LHCN-M2 (cell line): ENCODE measurements around a stretch of chr5.

DNA sequence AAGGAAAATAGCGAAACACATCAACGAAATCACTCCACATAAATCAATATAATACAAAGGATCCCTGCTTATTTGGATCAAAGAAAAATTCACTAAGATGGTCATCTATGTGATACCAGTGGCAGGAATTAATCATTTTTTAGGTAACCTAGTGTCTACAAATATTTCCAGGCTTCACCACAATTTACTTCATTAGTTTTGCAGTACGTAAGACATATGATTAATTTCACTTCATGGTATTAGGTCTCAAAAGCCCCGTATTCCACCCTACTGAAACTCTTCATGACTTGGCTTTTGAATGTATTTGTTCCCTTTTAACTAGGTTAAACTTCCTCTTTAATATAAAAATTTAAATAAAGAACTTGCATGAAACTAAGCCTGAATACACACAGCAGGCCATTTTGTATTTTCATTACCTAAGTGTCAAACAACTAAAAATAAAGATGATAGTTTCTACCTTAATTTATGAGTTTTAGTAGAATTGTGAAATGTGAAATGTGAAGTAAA lies 4.2 kb downstream of the ST8SIA4 start:
- RAMPAGE, long total RNA, result no peak

- RAMPAGE, long total RNA, result no peak
Observed at GRCh38 chr5:100902329-100903012, 611 bp downstream of the ST8SIA4 start.

DNA sequence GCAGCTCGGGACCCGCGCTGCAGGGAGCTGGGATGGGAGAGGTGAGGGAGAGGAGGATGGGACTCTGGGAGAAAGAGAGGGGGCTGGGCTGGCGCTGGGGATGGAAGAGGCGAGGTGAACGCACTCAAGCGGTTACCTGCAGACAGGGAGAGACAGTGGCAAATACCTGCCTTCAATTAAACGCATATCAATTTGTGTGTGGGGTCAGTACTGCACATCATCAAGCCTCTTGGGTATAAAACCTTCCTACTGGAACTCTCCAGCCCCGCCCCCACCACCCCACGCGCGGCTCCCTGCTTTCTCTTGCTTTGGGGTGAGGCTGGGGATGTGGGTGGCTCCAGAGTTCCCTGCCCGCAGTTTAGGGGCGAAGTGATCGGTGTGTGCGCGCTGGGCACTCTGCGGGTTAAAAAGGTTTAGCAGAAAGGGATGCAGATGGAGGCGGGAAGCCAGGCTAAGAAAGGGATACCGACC lies 1.0 kb upstream of the PAM start:
- RAMPAGE, long total RNA, result no peak

- RAMPAGE, long total RNA, result no peak
Observed at GRCh38 chr5:102755424-102755740, 277 bp downstream of the PAM start.

- RAMPAGE, long total RNA, result no peak
Observed at GRCh38 chr5:102759401-102759980, 4.4 kb downstream of the PAM start.

- RAMPAGE, long total RNA, result no peak
Observed at GRCh38 chr5:103007124-103007903, 112.6 kb downstream of the GIN1 start.

- RAMPAGE, long total RNA, result no peak
Observed at GRCh38 chr5:103259154-103260089, 859 bp downstream of the MACIR start.

DNA sequence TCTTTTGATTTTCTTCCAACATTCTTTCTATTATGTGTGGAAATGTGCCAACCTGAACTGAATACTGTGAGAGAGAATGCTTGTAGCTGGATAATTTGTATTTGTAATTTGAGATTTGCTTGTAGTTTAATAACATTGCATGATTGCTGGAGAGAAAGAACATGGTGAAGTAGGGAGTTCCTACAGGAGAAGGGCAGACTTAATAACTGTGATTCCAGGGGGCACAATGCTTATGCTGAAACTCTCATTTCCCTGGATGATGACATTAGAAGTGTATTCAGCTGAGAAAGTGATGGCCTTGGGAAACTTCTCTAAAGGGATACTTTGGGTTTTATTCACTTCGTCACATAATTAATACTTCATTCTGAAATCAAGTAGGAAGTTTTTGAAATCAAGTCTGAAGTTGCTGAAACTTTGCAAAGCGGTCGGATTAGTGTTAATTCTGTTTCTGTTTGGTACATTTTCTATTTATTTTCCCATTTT lies 978.1 kb upstream of the NUDT12 start:
- RAMPAGE, long total RNA, result no peak

GRCh38 chr5:104910712-104911351 lies 1348.2 kb upstream of the NUDT12 start:
- RAMPAGE, long total RNA, result no peak

DNA sequence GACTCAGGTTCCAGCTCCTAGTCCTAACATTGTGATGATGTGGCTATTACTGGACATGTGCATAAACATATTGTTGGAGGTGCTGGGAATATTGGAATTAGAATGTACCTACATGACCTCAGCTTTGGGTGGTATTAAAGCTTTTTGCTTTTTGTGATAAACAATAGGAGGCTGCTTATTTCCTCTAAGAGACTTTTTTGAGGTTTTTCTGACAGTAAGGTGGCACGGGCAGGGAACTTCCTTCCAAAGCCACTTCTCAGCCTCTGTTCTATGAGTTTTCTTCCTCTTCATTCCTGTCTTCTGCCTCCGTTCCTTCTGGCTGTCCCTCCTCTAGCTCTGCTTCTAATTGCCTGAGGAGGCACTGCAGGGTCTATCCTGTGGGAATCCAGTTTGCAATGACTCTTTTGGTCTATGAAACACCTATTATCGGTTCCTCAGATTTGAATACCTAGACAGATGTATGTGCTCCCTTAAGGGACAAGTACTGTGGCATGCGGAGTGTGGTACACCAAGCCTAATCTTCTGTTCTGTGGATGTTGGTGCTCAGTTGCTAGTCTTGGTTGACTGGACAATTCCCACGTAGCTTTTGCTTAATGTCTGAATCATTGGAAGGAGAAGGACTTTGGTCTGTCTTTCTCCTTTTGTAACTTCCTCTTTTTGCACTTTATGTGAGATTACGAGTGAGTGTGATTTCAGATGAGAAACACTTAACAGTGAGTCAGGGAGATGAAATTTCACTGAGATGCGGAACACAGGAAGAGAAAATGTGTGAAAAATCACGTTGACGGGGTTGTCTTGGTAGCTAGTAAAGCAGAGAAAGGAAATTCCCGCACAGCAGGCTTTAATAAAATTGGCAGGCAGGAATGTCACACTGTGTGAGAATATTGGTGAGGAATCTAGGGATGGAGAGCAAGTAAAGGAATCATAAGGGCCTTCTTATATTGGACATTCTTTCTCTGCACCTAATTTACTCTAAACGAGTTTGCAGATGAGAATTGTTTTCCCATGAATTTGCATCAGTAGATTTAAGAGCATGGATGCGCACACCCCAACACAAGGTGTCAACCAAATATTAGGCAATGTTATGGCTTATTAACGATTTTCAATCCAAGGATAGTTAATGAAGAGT lies 305.2 kb downstream of the EFNA5 start:
- RAMPAGE, long total RNA, result no peak

DNA sequence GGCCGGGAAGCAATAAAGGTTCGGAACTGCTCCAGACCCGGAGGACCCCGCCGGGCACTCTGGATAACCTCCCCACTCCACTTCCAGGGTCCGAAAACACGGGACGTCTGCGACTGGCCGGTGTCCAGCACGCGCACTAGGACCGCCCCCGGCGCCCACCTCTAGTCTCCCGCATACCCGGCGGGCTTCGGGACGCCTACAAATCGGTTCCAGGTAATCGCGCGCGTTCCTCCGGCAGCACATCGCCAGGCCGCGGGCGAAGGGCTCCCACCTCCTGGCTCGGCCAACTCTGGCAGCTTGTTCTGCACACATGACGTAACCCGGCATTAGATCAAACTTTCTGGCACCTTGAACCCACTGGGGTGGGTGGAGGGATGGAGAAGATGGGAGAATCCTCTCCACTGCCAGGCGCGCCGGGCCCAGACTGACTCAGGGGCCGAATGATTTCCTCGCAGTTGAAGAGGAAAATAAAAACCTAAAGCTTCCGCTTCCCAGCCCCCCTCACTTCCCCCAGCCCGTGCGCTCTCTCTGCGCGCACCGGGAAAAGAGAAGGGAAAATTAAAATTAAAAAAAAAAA lies 1.2 kb downstream of the EFNA5 start:
- RAMPAGE, long total RNA, result no peak

GRCh38 chr5:107670042-107670725 lies 553 bp downstream of the EFNA5 start:
- RAMPAGE, long total RNA, result no peak

DNA sequence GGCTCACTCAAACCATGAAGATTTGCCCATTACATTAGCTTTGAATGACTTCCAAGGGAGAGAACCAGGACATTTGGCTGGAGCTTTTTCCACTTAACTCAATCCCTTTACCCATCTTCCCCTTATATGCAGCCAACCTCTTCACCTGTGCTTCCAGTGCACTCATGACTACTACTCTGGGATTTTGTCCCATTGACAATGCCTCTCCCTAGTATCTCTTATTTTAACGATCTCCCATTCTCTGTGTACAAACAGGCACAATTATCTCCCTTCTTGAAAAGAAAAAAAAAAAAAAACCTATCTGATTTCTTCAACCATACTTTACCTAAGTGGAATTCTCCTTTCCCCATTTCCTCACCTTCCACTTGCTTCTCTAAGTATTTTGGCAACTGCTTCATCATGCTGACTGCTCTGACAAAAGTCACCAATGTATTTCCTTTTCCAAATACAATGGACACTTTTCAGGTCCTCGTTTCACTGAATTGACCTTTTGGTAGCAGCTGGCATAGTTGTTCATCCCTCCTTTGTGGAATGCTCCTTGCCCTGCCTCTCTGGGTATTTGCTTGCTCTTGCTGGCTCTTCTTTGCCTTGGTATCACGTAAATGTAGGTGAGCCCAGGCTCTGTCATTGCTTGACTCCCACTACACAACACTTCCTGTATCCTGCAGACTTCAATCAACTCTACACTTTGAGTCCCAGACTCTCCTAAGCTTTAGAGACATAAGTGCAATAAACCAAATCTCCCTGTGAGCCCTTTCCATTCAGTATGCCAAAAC lies 271.9 kb upstream of the EFNA5 start:
- RAMPAGE, long total RNA, result no peak

DNA sequence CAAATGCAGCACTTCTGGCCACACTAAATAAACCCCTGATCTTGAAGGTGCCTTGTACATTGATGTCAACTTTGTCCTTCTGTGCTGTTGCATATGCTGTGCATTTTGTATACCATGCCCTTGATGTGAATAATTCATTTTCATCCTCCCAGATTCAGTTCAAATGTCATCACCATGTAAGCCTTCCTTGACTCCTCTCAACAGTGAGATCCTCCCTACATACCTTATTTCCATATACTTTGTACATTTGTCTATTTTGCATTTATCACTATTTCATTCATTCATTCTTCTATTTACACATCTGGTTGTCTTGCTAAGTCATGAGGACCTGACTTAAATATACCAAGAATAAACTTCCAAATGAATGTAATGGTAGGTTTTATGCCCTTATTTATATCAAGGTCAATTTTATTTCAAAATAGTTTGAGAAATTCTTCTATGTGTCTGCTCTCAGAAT lies 273.2 kb upstream of the EFNA5 start:
- RAMPAGE, long total RNA, result no peak

- RAMPAGE, long total RNA, result no peak
Observed at GRCh38 chr5:108139682-108140348, 242.1 kb downstream of the FBXL17 start.

DNA sequence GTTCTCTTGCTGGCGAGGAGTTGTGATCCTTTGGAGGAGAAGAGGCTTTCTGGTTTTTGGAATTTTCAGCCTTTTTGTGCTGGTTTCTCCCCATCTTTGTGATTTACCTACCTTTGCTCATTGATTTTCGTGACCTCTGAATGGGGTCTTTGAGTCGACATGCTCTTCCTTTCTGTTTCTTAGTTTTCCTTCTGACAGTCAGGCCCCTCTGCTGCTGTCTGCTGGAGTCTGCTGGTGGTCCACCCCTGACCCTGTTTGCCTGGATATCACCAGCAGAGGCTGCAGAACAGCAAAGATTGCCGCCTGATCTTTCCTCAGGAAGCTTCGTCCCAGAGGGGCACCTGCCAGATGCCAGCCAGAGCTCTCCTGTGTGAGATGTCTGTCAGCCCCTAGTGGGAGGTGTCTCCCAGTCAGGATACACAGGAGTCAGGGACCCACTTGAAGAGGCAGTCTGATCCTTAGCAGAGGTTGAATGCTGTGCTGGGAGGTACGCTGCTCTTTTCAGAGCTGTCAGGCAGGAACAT lies 169.5 kb downstream of the FBXL17 start:
- RAMPAGE, long total RNA, result no peak

DNA sequence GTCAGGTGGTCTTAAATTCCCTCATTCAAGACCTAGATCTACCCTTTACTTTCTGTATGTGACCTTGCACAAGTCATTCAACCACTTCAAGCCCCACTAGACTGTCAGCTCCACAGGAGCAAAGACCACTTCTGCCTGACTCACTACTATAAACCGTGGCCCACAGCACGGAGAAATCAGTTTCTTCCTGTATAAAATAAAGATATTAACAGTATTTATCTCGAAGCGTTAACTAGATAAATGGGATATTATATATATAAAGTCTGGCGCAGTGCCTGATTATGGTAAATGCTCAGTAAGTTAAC lies 2.0 kb downstream of the FBXL17 start:
- RAMPAGE, long total RNA, result no peak

- RAMPAGE, long total RNA, result no peak
Observed at GRCh38 chr5:108735718-108736386, 11.8 kb upstream of the FER start.

- RAMPAGE, long total RNA, result no peak
Observed at GRCh38 chr5:108748142-108748872, 610 bp downstream of the FER start.

GRCh38 chr5:109350552-109350975 lies 59.2 kb downstream of the PJA2 start:
- RAMPAGE, long total RNA, result no peak